A375 (cell line): ENCODE measurements around the genes ARL4D and CFAP97D1.

DNA sequence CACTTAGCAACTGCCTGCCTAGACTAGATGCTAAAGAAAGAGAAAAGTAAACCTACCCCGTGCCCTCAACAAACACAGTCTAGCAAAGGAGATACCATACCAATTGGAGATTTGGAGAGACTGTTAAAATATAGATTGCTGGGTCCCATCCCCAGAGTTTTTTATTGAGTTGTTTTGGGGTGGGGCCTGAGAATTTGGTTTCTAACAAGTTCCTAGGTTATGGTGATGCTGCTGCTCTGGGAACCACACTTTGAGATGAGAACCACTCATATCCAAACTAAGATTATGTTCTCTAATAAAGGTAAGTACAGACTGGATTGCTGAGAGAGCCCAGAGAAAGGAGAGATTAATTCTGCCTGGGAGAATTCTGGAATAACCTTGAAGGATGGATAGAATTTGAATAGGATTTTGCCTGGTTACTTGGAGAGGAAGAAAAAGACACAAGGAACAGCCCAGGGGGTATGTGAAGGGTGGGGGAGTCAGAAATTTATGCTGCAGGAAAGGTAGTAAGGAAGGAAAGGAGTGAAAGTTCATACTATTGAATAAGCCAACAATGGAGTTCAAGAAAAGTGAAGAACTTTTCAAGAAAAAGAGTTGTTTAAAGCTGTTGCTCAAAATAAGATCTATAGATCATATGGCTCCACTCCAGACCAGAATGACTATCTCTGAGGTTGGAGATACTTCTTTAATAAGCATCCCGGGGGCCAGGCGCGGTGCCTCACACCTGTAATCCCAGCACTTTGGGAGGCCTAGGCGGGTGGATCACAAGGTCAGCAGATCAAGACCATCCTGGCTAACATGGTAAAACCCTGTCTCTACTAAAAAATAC is 3.0 kb upstream of the RPL27 start:
- RAMPAGE, long total RNA = no peak

GRCh38 chr17:43011817-43012348 is 5.3 kb downstream of the IFI35 start:
- RAMPAGE, long total RNA = no peak

DNA sequence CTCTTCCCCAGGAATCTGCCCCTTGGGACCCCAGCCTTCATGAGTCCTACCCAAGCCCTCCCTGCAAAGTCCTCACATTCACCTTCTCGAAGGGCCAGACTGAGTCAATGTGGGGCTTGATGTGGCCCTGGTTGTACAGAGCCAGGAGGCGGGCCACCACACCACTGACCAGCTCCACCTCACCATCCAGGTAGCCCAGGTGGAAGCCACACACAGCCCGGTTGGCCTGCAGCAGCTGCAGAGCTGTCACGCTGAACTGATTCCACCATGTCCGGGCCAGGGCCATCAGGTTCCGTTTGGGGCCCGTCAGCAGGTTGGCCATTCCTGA is 6.0 kb downstream of the VAT1 start:
- RAMPAGE, long total RNA = no peak

DNA sequence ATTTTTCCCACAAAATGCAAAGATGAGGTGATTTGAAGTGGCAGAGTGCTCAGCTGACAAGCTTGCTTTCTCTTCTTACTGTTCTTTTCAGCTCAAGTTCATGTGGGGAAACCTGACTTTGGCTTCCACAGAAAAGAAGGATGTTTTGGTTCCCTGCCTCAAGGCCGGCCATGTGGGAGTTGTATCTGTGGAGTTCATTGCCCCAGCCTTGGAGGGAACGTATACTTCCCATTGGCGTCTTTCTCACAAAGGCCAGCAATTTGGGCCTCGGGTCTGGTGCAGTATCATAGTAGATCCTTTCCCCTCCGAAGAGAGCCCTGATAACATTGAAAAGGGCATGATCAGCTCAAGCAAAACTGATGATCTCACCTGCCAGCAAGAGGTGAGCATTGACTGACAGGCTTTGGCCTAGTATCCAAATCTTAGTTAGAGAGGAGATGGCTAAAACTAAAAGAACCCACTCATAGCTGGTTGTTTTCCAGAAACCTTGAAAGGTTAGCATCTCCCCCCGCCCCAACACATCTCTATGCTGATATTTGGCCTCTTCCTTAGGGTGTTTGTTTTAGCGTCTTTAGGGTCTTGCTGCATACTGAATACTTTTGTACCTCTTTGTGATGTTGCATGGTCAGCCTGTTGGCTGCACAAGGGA is 18.3 kb upstream of the TMEM106A start:
- RAMPAGE, long total RNA = no peak

DNA sequence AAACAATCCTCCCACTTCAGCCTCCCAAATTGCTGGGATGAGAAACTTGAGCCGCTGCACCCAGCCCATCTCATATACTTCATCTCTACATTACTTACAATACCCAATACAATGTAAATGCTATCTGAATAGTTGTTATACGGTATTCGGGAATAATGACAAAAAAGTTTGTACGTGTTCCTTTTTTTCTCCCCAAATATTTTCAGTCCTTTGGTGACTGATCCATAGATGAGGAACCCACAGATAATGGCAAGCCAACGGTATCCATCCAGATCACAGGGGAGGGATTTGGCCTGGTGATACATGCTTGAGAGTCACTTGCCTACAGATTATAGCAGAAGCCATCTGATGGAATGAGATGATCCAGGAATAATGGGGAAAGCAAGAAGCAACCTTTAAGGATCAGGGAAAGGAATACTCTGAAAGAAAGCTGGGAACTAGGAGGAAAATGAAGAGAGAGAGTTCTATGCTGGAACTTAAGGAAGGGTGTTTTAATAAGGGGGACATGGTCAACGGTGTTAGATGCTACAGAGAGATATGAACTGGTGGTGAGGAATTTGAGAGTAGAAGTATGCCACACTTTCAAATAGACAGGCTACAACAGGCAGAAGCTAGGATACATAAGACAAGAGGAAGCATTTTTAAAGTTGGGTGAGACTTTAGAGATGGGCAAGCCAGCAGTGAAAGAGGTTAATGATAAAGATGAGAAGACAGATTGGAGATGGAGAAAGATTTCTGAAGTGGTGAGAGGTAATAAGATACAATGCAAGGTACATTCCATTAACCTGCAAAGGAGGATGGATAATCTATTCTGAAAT is 3.9 kb upstream of the TMEM106A start:
- RAMPAGE, long total RNA = no peak

GRCh38 chr17:43362277-43362734 is 36.5 kb upstream of the ARL4D start:
- RAMPAGE, long total RNA = no peak

DNA sequence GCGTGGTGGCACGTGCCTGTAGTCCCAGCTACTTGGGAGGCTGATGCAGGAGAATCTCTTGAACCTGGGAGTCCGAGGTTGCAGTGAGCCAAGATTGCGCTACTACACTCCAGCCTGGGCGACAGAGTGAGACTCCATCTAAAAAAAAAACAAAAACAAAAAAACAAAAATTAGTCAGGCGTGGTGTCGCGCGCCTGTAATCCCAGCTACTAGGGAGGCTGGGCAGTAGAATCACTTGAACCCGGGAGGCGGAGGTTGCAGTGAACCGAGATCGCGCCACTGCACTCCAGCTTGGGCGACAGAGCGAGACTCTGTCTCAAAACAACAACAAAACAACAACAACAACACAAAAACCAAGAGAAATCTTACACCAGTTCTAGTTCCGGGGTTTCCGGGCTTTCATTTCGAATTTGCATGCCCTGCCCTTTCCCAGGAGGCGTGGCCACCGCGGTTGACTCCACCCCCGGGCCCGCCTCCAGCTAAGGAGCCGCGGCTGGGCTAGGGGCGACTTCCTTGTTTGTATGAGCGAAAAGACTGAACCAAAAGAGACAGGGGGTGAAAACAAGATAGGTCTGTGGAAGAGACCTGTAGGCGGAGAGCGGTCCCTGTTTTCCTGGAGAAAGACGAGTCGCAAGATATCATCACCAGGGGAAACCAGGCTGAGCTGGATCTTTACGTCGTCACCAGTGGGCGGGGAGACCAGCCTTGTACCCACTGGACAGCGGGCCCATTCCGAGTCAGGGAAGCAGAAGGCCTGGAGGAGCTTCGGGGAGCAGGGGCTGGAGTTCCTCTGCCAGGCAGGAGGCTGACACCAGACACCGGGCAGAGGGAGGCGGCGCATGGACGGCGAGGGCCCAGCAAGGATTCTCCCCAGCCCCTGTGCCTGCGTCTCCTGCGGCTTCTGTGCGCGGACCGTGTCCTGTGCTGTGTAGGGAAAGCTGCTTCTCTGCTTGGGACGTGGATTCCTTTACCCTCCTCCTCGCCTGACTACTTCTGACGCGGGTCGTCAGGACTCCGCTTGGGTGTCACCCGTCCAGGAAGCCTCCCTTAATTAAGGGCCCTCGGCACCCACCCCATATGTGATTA is 10.5 kb upstream of the ARL4D start:
- RAMPAGE, long total RNA = no peak

DNA sequence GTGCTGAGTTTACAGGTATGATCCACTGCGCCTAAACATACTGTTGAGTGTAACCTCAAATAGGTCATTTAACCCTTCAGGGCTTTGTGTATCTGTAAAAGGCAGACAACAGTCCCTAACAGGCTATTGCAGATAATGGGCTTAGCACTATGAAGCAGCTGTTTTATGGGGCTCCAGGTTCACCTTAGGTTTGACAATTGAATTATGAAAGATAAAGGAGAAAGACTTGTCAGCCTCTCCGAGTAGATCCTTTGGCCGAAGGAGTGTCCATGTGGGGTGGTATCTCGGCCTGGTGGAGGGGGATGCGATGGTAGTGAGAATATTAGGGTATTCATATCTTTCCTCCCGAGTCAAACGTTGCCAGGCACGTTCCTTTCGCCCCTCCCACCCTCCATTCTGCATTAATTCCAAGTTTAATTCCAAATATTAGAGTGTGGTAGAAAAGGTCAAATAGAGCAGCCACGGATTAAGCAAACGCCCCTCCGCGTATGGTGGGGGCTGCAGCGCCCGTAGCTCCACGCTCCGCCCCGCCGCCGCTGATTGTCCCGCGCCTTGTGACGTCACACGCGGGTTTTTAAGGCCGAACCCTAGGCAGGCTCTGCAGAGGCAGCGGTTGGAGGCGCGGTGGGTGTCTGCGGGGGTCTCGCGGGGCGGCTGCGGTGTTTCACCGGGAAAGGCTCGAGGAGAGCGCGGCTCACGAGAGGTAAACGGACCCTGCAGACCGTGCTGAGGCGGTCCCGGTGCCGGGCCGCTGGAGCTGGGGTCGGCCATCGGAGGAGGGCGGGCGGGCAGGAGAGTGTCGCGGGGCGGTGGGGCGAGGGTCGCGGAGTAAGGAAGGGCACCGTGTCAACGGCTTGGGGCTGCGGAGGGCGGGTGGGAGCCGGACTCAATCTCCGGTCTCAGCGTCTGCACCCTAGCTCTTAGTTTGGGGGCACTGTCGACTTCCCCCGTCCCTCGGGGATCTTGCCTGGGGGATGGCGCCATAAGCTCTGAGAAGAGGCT is at the start of gene ARL4D:
TSS of gene ARL4D (plus strand) at position 603 of the 1,002 bp plus-strand sequence.
- RAMPAGE, long total RNA = no peak

GRCh38 chr17:43526214-43526663 is 19.9 kb downstream of the ETV4 start:
- RAMPAGE, long total RNA = no peak

DNA sequence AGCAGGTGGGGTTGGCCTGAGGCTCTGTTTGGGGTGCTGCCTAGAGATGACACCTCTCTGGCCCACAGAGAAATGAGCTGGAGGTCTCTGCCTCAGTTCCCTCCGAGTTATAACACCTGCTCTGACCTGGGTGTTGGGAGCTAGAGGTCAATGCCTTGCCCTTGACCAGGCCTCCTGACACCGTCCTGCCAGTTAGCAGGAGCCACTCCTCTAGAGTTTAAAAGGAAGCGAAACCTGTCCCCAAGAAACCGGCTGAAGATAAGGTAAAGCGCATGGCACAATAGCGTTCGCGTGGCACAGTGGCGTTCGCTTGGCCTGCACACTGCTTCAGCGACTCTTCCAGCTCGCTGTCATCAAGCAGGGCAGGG is 28.1 kb upstream of the ETV4 start:
- RAMPAGE, long total RNA = no peak

GRCh38 chr17:43659599-43660163 is 2.0 kb downstream of the MEOX1 start:
- RAMPAGE, long total RNA = no peak

GRCh38 chr17:43780239-43780572 is at the start of gene CFAP97D1:
Gene CFAP97D1 (plus strand): TSS chr17:43780435.
- RAMPAGE, long total RNA = no peak

DNA sequence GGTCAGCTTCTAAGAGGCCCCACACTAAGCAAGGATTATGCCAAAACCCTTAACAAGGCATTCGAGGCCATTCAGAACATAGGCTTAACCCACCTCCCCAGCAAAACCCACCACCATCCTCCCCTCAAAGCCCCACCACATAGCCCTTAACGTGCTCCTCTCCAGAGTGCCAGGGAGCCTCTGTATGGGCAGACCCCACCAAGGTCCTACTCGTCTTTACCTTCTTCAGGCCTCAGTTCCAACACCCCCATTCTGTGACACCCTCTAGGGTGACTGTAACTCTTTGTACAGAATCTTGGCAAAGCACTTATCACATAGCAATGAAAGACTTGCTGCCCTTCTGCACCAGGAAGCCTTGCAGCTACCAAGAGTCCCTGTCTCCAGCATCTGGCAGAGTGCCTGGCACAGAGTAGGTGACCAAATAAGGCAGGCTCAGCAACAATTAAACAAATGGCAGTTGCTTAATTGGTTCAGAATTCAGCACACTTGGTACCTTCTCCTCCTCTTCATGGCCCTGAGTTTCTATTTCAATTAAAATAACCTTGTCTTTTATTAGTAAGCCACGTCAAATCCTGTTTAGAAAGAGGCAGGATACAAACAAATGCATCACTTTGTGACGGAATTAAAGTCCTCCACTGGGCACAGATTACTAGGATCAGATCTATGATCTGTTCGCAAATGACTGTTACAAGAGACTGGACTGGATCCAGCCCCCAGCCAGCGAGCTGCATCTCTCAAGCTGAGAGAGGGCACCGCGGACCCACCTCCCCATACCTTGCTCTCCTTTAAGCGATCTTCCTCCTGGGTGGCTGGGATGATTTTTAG is 9.6 kb downstream of the MPP3 start:
- RAMPAGE, long total RNA = no peak

- RAMPAGE, long total RNA = no peak
Measured at GRCh38 chr17:43827587-43828243, 5.2 kb downstream of the MPP3 start.

- RAMPAGE, long total RNA = no peak
Measured at GRCh38 chr17:43848332-43848944, 1.5 kb downstream of the CD300LG start.

- RAMPAGE, long total RNA = no peak
Measured at GRCh38 chr17:44005551-44006262, 1.3 kb downstream of the NAGS start.

DNA sequence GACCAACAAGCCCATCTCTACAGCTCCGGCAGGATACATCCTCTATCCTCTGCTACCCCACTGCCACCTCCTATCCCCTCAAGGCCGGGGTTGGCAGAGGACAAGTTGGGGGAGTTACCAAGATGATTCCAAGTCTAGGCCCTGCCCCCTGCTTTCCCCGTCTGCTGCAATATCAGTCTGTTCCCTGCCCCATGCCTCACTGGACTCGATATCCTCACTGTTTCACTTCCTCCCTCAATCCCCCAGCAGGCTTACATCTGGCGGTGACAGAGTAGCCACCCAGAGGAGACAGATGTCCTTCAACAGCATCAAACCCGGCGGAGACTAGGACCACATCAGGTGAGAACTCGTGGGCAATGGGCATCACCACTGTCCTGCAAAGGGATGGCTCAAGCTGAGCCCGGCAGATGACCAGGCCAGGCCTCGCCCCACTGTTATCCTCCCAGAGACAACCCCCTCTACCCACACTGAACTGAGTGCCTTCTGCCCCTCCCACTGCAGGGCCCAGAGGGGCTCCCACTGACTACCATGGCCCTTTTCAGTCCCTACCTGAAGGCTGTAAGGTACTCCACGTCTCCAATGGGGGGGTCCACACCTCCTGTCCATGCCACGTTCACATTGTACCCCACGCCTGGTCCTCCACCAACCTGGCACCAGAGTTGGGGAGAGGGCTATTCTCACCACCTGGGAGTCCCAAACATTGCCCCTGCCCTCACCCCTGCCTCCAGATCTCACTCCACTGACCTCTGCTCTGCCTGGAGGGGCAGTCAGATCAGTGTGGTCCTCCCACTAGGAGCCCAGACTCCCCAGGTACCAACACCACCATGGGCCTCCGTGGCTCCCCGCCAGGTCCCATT is 9.5 kb downstream of the G6PC3 start:
- RAMPAGE, long total RNA = no peak

- RAMPAGE, long total RNA = no peak
Measured at GRCh38 chr17:44095376-44096658, 25.3 kb downstream of the G6PC3 start.

GRCh38 chr17:44204327-44204932 is 4.7 kb upstream of the ATXN7L3 start:
- RAMPAGE, long total RNA = no peak

GRCh38 chr17:44212509-44212967 is 6.9 kb downstream of the UBTF start:
- RAMPAGE, long total RNA = no peak